ENCODE data around the genes IL17RA and BID.

DNA sequence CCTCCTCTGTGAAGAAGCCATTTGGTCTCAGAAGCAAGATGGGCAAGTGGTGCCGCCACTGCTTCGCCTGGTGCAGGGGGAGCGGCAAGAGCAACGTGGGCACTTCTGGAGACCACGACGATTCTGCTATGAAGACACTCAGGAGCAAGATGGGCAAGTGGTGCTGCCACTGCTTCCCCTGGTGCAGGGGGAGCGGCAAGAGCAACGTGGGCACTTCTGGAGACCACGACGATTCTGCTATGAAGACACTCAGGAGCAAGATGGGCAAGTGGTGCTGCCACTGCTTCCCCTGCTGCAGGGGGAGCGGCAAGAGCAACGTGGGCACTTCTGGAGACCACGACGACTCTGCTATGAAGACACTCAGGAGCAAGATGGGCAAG is 273 bp downstream of the POTEH start:
- PRO-cap = no peak

DNA sequence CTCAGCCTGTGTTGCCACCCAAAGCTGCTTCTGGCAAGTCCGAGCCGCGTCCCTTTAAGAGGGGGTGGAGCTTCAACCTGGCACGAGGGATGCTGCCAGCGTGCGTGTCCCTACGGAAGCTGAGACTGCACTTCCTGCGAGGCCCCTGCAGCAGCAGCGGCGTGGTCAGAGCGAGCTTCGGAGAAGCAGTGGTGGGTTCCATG is 94.9 kb downstream of the POTEH start:
- PRO-cap = no peak

GRCh38 chr22:16599505-16600009 is 6.9 kb upstream of the CCT8L2 start:
- PRO-cap = no peak

- PRO-cap = bidirectional peak, plus-strand start at chr22:16601488, minus-strand start at chr22:16601173
Measured at GRCh38 chr22:16600994-16601604, 8.5 kb upstream of the CCT8L2 start.

GRCh38 chr22:17084247-17085385 is at the start of gene IL17RA:
IL17RA (plus strand) TSS chr22:17085000.
- PRO-cap = bidirectional peak, plus-strand start at chr22:17084969, minus-strand start at chr22:17084826

DNA sequence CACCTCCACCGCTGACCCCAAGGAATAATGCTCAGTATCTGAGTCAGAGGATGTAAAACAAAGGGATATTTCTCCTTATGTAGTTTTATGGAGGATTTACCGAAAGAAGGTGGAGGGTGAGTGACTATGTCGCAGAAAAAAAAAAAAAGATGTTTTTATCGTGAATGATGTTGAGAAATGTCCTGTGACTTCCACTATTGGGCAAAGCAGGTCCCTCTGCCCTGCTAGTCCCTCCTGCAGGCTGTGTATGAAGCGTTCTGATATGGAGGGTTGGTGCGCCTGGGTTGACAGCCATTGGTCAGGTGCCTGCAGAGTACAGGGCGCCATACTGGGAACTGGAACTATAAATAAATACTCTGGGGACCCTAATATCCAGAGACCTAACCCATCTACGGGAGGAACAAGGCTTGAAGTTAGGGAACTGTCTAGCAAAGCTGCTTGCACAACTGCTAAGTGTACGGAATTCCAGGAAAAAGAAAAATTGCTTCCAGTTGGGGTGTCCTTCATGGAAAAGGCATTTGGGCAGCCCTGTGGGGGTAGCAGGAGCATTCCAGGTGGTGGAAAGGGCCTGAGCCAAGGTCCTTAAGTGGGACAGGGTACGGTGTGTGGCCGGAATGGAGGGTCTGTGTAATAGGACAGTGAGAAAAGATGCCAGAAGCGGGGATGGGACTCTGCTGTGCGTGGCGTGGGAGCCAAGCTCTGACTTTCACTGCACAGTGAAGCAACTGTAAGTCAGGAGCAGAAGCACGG is 1.6 kb downstream of the IL17RA start:
- PRO-cap = no peak

DNA sequence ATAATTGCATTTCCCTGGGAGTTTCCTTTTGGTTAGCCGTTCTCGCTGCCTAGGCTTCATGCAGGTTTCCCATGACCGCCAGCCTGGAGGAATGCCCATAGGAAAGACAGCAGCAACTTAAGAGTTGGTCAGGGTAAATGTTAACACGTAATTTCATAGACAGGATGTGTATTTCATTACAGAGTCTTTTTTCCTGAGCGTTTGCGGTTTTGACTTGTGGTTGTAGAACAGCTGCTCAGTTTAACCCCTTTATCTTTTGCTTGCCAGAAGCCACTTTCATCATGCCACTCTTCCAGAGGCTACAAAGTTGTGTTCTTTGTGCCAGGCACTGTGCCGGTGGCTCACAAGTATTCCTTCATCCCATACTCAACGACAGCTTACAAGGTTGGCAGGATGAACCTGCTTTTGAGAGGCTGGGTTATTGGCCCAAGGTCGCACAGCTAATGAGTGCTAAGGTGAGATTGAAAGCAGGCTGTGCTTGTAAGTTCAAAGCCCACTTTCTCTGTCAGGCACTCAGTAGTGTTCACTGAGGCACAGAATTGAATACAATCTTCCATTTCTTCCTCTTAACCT is 3.0 kb downstream of the IL17RA start:
- PRO-cap = no peak

- PRO-cap = no peak
Measured at GRCh38 chr22:17203096-17203558, 16.1 kb downstream of the ADA2 start.

GRCh38 chr22:17370454-17371598 is 1.6 kb downstream of the CECR2 start:
- PRO-cap = no peak

DNA sequence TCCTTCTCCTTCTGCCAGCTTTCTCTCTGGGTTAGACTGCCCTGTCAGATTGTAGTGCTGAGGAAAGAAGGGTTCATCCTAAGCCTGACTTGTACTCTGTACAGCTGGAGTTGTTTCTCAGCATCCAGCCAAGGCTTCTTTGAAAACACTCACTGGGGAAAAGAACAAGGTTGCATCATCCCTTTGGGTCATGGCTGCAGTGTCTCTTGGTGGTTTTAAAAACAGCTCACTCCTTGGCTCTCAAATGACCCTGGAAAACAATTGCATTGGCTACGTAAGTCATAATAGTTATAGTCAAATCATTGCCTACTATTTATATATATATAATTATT is 61.3 kb downstream of the CECR2 start:
- PRO-cap = no peak

- PRO-cap = no peak
Measured at GRCh38 chr22:17563749-17564498, 626 bp downstream of the SLC25A18 start.

- PRO-cap = bidirectional peak, plus-strand start at chr22:17571084, minus-strand start at chr22:17570808; unidirectional peak, plus-strand start at chr22:17571483
Measured at GRCh38 chr22:17570629-17571648, 7.6 kb downstream of the SLC25A18 start.

DNA sequence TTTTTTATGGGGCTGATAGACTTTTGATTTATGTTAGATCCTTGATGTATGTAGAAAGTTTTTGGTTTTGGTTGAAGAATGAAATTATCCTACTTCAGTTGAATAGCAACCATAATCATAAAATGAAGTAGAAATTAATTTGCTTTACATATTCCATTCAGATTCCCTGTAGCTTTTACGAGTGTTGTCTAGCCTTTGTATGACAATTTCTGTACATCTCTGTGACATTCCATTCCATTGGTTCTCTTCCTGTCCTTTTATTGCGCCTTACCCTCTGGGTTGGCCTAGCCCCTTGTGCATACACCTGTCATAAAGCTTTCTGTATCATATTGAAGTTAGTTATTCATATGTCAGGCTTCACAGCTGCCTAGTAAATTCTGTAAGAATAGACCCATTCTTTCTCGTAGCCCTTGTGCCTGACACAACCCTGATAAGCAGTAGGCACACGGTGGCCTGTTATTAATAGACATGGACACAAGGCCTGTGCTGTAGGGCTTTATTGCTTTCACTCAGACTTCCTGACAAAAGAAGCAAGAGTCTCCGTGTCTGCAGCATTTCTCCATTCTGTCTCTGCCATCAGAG is 49.6 kb downstream of the BID start:
- PRO-cap = no peak

- PRO-cap = bidirectional peak, plus-strand start at chr22:17774585, minus-strand start at chr22:17774444
Measured at GRCh38 chr22:17774196-17775287, at the start of gene BID. BID (minus strand) TSS chr22:17774469.

GRCh38 chr22:17779102-17779950 is 5.1 kb upstream of the BID start:
- PRO-cap = no peak

DNA sequence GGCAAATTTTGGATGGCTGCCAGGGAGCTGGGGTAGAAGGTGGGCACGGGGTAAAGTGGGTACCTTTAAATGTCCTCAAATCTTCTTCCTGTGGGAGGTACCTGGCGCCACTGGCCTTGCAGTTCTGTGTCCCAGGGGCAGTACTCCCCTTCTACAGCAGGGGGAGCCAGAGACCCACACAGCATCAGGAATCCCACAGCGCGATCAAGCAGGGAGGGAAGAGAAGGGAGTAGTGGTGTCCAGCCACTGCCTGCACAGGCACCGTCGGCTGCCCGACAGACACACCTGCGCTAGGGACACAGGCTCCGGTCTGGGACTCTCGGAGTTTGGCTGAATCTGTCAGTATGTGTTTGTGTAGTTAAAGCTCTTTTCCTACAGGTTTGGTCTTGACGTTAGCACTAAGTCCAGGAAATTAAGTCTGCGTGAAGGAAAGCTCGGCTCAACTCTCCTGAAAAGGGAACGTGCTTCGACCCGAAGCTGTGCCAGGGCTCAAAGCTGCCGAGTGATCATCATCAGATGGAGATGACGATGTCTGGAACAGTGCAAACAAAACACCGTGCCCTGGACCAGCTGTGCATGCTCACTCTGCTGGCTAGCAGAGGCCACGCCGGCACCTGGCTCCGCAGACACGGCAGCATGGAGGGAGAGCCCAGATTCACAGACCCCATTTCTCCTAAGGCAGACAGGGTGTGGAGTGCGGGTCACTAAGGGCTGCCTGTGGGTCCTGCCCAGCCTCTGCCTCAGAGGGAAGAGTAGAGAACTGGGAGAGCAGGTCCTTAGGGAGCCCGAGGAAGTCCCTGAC is 55.9 kb upstream of the BID start:
- PRO-cap = no peak

DNA sequence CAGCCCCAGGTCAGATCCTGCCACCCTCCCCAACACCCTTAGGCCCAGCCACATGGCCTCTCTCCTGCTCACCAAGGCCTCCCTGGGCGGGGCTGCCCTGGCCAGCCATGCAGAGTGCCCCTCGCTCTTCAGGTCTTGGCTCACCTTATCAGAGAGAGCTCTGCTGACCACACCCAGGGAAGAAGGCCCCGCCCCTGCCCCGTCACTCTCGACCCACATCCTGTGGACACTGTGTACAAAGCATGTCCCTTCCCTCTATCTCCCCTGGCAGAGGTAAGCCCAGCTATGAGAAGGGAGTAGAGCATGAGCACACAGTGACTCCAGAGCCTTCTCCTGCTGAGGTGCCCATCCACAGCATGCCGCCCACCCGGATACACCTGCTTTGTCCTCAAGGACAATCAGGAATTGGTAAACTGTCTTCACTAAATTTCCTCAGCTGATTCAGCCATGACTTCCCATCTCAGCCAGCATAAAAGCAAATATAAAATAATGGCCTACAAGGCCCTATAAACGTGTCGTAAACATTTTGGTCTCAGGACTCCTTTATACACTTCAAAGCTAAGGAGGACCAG is 106.6 kb downstream of the MICAL3 start:
- PRO-cap = no peak

DNA sequence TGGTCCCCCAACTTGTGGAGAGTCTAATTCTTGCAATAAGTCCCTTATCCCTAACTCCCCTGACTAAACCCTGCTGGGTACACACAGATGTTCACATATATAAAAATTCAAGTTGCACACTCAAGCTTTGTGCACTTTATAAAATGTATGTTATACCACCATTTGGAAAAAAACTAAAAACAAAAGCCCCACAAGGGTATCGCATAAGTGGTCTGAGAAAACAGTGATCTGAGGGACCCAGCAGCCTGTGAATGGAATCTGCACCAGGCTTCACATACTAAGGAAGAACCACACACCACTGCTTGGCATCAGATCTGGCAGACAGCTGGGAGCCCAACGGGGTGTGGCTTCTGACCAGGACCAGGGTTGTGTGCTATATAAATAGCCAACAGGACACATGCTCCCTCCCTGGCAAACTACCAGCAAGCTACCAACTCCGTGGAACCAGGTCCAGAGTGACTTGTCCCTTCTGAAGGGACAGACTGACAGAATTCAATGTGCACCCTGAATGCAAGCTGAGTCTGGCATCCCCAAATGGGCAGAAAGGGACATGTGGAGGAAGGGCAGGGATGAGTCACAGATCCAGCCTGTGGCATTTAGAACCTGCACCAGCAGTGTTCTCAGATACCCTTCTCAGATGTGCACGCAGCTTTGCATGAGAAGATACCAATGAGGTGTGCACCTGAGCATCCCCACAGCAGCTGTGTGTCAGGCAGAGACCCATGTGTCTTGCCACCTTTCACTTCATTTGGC is 93.1 kb downstream of the MICAL3 start:
- PRO-cap = no peak

- PRO-cap = bidirectional peak, plus-strand start at chr22:18001227, minus-strand start at chr22:18001229; unidirectional peak, minus-strand start at chr22:18001501; unidirectional peak, minus-strand start at chr22:18001675
Measured at GRCh38 chr22:18000959-18002026, 23.1 kb downstream of the MICAL3 start.

DNA sequence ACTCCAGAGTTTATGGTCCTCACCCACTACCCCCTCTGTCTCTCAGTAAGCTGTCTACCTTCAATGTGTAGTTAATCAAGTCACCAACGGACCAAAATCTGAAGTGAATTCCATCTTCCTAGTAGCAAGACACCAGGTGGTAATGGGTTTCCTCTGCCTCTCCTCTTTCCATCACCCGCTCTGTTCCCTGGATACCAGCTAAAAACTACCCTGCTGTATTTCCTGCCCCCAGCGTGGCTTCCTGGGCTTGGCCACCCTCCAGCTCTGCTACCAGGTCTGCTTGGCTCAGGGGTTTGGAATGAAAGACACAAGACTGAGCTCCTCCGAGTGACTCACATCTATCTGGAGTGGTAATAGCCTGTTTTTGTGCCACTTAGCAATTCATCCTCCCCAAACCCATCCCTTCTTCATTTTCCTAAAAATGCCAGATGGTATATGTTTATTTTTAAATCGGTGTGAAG is 7.3 kb upstream of the MICAL3 start:
- PRO-cap = no peak